Uterus (tissue), 7 donors: ENCODE measurements around the genes GIMAP2, KCNH2, NOS3, ATG9B and H2BK1.

- PRO-cap, 4 experiments = no peak in any of the 4 experiments
- RAMPAGE, long total RNA, 2 experiments = no peak in any of the 2 experiments
- RRBS = no CpG with 5 or more reads among the region's 8 CpGs
Measured at GRCh38 chr7:150433541-150434083, 16.8 kb upstream of the GIMAP8 start.

DNA sequence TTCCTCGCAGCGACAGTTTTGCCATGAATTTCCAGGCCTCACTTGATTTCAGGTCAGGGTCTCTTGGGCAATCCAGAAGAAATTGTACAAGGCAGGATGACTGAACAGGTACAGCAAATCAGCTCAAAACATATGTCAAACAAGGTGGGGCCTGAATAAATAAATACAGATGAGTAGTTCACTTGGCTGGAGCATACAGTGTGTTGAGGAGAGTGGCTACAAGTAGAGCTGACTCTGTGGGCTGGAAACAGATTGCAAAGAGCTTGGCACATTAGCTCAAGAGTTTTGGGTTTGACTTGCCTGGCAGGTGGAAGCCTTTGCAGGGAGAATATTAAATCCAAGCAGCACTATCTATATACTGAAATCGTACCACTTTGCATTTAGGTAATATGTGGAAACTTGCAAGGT lies 15.0 kb downstream of the GIMAP8 start:
- PRO-cap, 4 experiments = no peak in any of the 4 experiments
- RAMPAGE, long total RNA, 2 experiments = no peak in any of the 2 experiments
- RRBS = no CpG with 5 or more reads among the region's 3 CpGs

DNA sequence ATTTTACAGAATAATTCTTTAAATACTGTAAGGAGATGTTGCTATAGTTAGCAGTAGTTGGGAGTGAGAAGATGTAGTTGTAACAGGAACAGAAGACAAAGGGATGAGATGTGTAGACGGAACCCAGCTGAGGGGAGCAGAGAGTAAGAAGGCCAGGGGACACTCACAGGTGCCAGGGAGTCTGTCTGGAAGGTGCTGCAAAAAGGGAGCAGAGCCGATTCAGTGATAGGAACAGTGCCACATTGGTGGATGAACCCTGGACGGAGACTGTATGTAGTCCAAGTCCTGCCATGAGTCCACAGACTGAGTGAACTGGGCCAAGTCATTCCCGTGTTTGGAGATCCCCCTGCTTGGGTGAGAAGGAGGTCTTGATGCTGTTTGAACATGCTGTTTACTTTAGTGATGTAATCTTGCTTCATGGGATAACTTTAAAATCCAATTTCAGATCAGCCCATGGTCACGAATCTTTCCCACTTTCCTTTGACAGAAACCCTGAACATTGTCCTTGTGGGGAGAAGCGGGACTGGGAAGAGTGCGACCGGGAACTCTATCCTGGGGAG lies 26.3 kb downstream of the GIMAP8 start:
- PRO-cap, 4 experiments = no peak in any of the 4 experiments
- RAMPAGE, long total RNA, 2 experiments = no peak in any of the 2 experiments
- RRBS = no CpG with 5 or more reads among the region's 8 CpGs

GRCh38 chr7:150685434-150685996 lies at the start of gene GIMAP2:
TSS of gene GIMAP2 (plus strand) at chr7:150685706.
- PRO-cap, 4 experiments = peak in 4 of 4 experiments; most common plus-strand start chr7:150685710 (in 2); most common minus-strand start chr7:150685650 (in 2)
- RAMPAGE, long total RNA, 2 experiments = start-site peak on the plus strand in 1 of 2 experiments, at chr7:150685705-150685716 at its widest, 52 reads per replicate
- RRBS = no CpG with 5 or more reads among the region's 6 CpGs

- PRO-cap, 4 experiments = no peak in any of the 4 experiments
- RAMPAGE, long total RNA, 2 experiments = no peak in any of the 2 experiments
- RRBS = no CpG with 5 or more reads among the region's 5 CpGs
Measured at GRCh38 chr7:150727244-150727807, 9.9 kb upstream of the GIMAP5 start.

DNA sequence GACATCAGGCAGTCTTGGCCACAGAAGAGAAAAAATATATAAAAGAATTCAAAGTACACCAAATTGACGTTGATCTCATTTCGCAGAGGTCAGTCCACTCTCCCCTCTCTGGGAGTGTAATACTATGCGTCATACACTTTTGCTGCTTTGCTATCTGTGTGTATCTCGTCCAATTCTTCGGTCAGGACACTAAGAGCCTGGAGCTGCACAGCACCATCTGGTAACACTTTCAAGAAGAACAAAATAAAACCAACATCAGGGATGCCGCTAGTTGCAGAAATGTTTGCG lies 22.9 kb downstream of the TMEM176A start:
- PRO-cap, 4 experiments = no peak in any of the 4 experiments
- RAMPAGE, long total RNA, 2 experiments = no peak in any of the 2 experiments
- RRBS = no CpG with 5 or more reads among the region's 7 CpGs

DNA sequence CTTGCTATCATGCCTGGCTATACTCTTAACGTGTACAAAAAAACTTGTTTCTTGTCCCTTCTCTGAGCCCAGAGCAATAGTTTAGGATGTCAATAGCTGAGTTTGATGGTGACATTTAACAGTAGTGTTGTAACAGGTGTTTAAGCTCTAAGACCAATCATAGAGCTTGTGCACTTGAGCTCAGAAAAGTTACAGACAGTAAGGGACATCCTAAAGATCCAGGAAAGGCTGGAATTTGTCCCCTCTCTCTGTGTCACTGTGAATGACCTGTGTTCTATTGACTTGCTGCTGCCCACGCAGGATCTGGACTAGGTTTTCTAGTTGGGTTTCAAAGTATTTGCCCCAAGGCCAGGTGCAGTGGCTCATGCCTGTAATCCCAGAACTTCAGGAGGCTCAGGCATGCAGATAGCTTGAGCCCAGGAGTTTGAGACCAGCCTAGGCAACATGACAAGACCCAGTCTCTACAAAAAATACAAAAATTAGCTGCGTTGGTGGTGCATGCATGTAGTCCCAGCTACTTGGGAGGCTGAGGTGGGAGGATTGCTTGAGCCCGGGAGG lies 17.1 kb downstream of the AOC1 start:
- PRO-cap, 4 experiments = no peak in any of the 4 experiments
- RAMPAGE, long total RNA, 2 experiments = no peak in any of the 2 experiments
- RRBS = no CpG with 5 or more reads among the region's 4 CpGs

DNA sequence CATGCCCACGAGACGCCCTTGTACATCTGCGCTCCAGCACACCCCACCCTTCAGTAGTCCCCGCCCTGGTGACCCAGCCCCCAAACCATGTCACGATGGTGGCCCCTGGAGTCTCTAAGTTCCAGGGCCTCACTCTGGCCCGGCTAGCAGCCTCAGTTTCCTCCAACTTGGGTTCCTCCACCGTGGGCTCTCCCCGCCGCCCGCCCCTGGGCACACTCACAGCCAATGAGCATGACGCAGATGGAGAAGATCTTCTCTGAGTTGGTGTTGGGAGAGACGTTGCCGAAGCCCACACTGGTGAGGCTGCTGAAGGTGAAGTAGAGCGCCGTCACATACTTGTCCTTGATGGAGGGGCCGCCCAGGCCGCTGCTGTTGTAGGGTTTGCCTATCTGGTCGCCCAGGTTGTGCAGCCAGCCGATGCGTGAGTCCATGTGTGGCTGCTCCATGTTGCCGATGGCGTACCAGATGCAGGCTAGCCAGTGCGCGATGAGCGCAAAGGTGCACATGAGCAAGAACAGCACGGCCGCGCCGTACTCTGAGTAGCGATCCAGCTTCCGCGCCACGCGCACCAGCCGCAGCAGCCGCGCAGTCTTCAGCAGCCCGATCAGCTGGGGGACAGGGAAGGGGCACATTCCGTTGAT lies 26.8 kb downstream of the KCNH2 start:
- PRO-cap, 4 experiments = no peak in any of the 4 experiments
- RAMPAGE, long total RNA, 2 experiments = start-site peak on the minus strand in 1 of 2 experiments, centred at position 479 of the sequence, 7 reads per replicate
- RRBS = no CpG with 5 or more reads among the region's 39 CpGs

- PRO-cap, 4 experiments = peak in 4 of 4 experiments; most common plus-strand start chr7:150978521 (in 4); most common minus-strand start chr7:150978317 (in 4)
- RAMPAGE, long total RNA, 2 experiments = no peak in any of the 2 experiments
- RRBS = 2% methylated on average over 43 of the region's 75 CpGs
Measured at GRCh38 chr7:150978078-150978609, at the start of gene KCNH2. TSS of gene KCNH2 (minus strand) at chr7:150978321.

- PRO-cap, 4 experiments = no peak in any of the 4 experiments
- RAMPAGE, long total RNA, 2 experiments = no peak in any of the 2 experiments
- RRBS = 80% methylated on average over 1 of the region's 10 CpGs
Measured at GRCh38 chr7:150990524-150991391, at the start of gene NOS3. TSS of gene NOS3 (plus strand) at chr7:150991017.

GRCh38 chr7:151014698-151015534 lies 9.4 kb downstream of the ATG9B start:
- PRO-cap, 4 experiments = no peak in any of the 4 experiments
- RAMPAGE, long total RNA, 2 experiments = no peak in any of the 2 experiments
- RRBS = no CpG with 5 or more reads among the region's 19 CpGs

GRCh38 chr7:151024131-151024648 lies at the start of gene ATG9B:
TSS of gene ATG9B (minus strand) at chr7:151024494.
- PRO-cap, 4 experiments = peak in 1 of 4 experiments; most common minus-strand start chr7:151024488 (in 1)
- RAMPAGE, long total RNA, 2 experiments = no peak in any of the 2 experiments
- RRBS = 62% methylated on average over 3 of the region's 9 CpGs

- PRO-cap, 4 experiments = no peak in any of the 4 experiments
- RAMPAGE, long total RNA, 2 experiments = no peak in any of the 2 experiments
- RRBS = 2% methylated on average over 15 of the region's 41 CpGs
Measured at GRCh38 chr7:151086815-151087120, 493 bp downstream of the AGAP3 start.

- PRO-cap, 4 experiments = no peak in any of the 4 experiments
- RAMPAGE, long total RNA, 2 experiments = no peak in any of the 2 experiments
- RRBS = 90% methylated on average over 4 of the region's 15 CpGs
Measured at GRCh38 chr7:151090949-151091731, 4.9 kb downstream of the AGAP3 start.

- PRO-cap, 4 experiments = no peak in any of the 4 experiments
- RAMPAGE, long total RNA, 2 experiments = no peak in any of the 2 experiments
- RRBS = no CpG with 5 or more reads among the region's 12 CpGs
Measured at GRCh38 chr7:151107432-151107935, 21.2 kb downstream of the AGAP3 start.

- PRO-cap, 4 experiments = peak in 2 of 4 experiments; most common plus-strand start chr7:151113766 (in 1)
- RAMPAGE, long total RNA, 2 experiments = no peak in any of the 2 experiments
- RRBS = 55% methylated on average over 2 of the region's 26 CpGs
Measured at GRCh38 chr7:151113260-151114273, 27.3 kb downstream of the AGAP3 start.

DNA sequence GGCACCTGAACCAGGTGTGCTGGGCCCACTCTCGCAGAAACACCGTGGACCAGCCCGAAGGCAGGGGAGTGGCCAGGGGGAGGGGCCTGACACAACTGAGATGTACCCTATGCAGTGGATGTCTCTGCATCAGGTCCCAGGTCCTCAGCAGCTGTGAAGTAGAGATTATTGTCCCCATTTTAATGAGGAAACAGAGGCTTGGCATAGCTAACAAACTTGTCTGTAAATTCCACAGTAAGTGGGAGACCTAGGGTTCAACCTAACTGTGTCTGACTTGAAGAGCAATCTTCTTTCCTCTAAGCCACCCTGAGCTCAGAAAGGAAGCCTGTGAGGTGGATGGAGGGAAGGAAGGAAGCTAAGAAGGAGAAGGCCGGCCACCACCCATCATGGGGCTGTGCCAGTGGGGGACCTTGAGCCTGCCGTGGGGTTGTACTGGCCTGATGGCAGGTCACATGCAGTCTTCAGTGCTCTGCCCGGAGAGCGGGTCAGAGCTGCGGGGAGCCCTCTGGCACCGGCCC lies 31.8 kb downstream of the GBX1 start:
- PRO-cap, 4 experiments = no peak in any of the 4 experiments
- RAMPAGE, long total RNA, 2 experiments = no peak in any of the 2 experiments
- RRBS = 100% methylated on average over 3 of the region's 9 CpGs

DNA sequence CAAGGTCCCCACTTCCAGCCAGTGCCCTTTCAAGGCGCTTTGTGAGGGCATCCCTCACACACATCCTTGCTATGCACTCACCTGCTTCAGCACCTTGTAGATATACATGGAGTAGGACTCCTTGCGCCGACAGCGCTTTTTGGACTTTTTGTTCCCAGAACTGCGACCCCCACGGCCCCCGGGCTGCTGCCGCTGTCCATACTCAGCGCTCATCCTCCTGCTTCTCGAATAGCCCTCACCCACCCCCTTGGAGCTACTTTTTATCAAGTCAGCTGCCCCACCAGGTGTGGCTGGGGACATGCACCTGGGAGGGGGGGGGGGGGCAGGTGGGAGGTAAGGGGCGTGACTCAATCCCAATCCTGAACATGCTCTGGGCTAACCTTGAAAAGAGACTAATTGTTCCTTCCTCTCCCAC lies at the start of gene H2BK1:
H2BK1 (minus strand) TSS at position 383 of the 415 bp plus-strand sequence.
- PRO-cap, 4 experiments = no peak in any of the 4 experiments
- RAMPAGE, long total RNA, 2 experiments = no peak in any of the 2 experiments
- RRBS = no CpG with 5 or more reads among the region's 11 CpGs

DNA sequence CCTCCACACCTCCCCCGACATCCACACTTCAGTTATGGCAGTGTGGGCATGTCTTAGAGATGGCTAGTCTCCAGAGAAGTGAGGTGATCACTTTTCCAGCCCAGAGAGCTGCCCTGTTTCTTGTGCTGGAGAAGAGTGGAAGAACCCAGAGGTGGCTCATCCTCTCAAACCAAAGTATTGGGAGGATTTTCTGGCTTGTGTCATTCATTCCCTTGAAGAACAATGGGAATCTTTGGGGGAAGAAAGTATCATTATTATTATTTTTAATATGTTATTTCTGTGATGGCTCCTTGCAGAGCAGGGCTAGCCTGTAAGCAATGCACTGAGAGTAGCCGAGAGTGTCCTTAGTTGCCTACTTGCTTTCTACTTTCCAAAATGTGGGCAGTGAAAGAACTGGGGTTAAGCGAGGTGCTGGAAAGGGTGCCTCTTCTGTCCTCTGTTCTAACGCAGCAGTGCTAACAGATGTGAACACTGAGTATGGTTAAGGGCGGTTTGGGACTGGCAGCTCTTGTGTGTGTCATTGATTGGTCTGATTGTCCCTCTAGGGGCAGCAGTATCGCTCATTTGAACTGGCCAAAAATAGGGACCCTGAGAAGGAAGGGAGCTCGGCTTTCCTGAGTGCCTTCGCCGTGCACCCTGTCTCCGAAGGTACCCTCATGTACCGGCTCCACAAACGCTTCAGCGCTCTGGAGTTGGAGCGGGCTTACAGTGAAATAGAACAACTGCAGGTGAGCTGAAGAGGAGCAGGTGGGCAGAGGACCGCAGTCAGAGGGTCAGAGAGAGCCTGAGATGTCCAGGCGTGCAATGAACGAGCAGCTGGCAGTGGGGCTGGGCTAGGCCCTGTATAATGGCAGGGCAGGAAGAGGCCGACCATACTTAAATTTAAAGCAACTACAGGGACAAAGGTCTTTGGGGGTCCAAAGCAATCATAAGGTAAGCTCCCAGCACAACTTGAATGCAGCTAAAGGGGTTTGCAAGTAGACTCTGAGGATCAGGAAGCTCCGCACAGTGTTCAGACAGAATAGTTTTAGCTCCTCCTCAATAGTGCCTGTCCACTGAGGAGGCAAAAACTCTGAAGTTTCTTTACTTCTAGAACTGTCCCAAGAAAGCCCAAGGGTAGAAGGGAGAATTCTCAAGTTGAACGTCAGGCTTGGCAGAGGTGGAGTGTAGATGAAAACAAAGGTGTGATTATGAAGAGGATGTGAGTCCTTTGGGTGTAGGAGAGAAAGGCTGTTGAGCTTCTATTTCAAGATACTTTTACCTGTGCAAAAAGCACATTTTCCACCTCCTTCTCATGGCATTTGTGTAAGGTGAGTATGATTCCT lies 4.0 kb downstream of the CHPF2 start:
- PRO-cap, 4 experiments = no peak in any of the 4 experiments
- RAMPAGE, long total RNA, 2 experiments = no peak in any of the 2 experiments
- RRBS = no CpG with 5 or more reads among the region's 20 CpGs

DNA sequence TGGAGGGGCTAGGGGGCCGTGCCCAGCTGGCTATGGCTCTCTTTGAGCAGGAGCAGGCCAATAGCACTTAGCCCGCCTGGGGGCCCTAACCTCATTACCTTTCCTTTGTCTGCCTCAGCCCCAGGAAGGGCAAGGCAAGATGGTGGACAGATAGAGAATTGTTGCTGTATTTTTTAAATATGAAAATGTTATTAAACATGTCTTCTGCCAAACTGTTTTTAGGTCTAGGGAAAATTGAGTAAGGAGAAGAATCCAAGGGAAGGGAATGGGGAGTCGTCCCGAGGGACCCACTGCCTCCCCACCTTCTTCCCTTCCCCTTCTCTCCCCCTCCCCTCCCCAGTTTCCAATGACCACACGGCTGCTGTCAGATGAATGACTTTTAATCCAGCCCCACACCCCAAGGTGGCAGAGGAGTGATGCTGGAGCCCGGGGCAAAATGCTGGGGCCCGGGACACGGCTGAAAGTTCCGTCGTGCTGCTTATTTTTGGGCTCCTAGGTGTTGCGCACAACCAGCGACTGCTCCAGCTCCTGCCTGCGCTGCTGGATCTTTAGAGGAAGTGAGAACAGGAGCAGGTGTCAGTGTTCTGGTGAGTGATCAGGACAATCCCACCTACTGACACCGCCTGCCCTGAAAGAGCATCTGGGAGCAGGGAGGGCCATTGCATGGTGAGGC lies 6.5 kb downstream of the CHPF2 start:
- PRO-cap, 4 experiments = no peak in any of the 4 experiments
- RAMPAGE, long total RNA, 2 experiments = no peak in any of the 2 experiments
- RRBS = no CpG with 5 or more reads among the region's 14 CpGs